Metastatic Breast Carcinoma in the Ovary (tissue), 3 donors: ENCODE results near the gene RUVBL1.

DNA sequence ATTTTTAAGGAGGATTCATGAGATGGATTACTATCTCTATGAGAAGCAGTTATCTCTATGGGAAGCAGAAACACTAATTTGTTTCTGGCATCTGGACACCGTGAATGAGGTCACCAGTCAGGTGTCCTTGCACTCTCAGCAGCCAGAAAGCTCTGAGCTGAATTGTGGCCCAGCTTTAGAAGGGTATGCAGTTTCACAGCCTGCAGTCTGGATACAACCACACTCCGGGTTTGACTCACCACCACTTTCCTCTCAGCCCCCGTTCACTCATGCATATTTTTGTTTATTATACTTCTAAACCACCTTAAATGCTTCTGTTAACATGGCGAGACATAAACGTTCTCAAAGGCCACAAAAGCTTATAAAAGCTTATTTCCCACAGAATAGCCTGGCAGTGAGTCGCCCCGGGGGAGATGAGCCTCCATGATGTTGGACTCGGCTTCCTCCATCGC lies 16.7 kb upstream of the SLC41A3 start:
- PRO-cap, 3 experiments: no peak in any of the 3 experiments

- PRO-cap, 3 experiments: no peak in any of the 3 experiments
Measured at GRCh38 chr3:126345454-126346489, 11.4 kb downstream of the KLF15 start.

DNA sequence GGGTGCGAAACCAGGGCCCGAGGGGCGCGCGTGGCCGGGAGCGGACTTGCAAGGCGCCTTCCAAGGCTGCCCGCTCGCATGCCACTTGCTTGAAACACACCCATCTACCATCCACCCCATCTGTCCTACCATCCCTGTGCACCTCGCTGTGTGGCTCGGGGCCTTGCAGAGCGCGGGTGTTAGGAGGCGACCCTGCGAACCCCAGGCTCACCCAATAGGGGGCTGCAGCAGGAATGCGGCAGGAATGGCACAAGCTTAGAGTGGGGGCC lies 273 bp downstream of the CFAP100 start:
- PRO-cap, 3 experiments: no peak in any of the 3 experiments

GRCh38 chr3:126470649-126471260 lies 4.9 kb downstream of the ZXDC start:
- PRO-cap, 3 experiments: no peak in any of the 3 experiments

DNA sequence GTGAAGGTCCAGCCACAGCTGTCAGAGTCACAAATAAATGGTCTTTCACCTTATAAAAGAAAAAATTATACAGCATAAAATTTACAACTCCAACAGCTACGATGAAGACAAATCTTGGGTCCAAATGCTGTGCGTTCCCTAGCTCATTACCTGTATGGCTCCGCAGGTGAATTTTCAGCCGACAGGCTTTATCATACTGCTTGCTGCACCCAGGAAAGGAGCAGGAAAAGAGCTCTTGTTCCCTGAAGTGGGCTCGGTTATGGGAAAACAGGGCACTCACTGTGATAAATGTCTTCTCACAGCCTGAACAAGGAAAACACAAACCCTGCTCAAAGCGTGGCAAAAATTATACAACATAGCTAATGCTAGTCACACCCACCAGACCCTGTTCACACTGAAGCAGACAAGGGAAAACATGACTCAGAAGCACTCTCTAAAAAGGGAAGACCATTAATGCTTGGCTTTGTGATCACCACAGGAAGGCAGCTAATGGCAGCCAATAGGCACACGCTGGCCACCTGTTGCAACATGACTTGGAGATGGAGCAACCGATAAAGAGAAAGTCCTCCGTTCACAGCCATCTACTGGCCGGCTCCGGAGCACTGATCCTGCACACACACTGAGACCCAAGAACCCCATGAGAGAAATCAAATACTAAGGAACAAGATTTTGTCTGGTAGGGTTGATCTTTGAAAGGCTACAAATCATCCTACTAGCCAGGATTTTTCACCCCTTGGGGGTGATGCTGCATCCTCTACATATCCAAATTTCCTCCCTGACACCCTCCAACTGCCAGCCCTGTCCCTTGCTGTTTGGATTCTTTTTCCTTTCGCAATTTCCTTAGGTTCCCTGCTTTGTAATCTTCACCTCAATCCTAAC lies 3.4 kb downstream of the ZXDC start:
- PRO-cap, 3 experiments: peak in 3 of 3 experiments; most common plus-strand start position 580 of the sequence (in 3)

GRCh38 chr3:126487117-126487416 lies 11.4 kb upstream of the ZXDC start:
- PRO-cap, 3 experiments: no peak in any of the 3 experiments

- PRO-cap, 3 experiments: no peak in any of the 3 experiments
Measured at GRCh38 chr3:126753099-126753769, 49.2 kb downstream of the CHCHD6 start.

DNA sequence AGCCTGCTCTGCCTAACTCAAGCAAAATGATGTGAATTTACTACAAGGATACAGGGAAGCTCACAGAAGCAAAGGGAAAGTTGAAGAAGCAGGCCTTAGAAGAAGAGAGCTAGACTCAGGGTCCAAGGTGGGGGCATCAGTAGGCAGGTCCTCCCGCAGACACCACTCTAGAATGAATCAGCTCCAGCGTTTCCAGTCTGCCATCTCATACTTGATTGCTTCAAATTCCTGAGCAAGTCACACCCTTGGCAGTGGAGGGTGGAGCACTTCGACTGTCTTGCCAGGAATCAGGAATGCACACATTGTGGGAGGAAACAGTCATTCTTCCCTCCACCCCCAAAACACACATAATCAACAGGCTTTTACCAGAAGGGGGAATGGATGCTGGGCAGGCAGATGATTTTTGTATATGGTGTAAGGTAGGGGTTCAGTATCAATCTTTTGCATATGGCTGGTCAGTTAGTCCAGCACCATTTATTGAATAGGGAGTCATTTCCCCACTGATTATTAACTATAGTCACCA lies 78.5 kb downstream of the CHCHD6 start:
- PRO-cap, 3 experiments: no peak in any of the 3 experiments

- PRO-cap, 3 experiments: no peak in any of the 3 experiments
Measured at GRCh38 chr3:126944997-126945549, 37.8 kb upstream of the PLXNA1 start.

DNA sequence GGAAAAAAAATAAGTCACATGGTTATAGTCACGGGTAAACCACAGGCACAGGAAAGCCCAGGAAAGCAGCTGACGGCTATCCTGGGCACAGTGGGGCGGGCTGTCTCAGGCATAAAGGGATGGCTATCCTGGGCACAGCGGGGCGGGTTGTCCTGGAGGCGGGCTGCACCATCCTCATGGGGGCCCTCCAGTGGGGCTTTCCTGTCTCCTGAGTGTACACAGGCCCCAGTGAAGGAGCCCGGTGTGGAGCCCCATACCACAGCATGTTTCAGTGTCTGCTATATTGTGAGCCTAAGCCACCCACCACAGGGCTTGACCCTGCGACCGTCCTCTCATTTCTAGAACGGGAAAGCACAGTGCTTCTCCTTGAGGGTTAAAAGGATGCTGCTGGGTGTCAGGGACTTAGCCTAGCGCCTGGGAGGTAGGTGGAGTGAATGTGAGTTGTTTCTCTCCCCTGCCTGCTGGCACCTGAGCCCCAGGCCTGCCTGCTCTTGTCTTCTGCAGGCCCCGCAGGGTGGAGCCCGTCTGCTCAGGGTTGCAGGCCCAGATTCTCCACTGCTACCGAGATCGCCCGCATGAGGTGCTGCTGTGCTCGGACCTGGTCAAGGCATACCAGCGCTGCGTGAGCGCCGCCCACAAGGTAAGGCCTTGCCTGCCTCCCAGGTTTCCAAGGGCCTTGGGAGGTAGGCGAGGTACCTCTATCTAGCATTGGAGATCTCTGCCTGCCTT lies 25.8 kb upstream of the PLXNA1 start:
- PRO-cap, 3 experiments: no peak in any of the 3 experiments

GRCh38 chr3:126961962-126962191 lies 21.0 kb upstream of the PLXNA1 start:
- PRO-cap, 3 experiments: peak in 2 of 3 experiments; most common plus-strand start chr3:126962059 (in 2)

DNA sequence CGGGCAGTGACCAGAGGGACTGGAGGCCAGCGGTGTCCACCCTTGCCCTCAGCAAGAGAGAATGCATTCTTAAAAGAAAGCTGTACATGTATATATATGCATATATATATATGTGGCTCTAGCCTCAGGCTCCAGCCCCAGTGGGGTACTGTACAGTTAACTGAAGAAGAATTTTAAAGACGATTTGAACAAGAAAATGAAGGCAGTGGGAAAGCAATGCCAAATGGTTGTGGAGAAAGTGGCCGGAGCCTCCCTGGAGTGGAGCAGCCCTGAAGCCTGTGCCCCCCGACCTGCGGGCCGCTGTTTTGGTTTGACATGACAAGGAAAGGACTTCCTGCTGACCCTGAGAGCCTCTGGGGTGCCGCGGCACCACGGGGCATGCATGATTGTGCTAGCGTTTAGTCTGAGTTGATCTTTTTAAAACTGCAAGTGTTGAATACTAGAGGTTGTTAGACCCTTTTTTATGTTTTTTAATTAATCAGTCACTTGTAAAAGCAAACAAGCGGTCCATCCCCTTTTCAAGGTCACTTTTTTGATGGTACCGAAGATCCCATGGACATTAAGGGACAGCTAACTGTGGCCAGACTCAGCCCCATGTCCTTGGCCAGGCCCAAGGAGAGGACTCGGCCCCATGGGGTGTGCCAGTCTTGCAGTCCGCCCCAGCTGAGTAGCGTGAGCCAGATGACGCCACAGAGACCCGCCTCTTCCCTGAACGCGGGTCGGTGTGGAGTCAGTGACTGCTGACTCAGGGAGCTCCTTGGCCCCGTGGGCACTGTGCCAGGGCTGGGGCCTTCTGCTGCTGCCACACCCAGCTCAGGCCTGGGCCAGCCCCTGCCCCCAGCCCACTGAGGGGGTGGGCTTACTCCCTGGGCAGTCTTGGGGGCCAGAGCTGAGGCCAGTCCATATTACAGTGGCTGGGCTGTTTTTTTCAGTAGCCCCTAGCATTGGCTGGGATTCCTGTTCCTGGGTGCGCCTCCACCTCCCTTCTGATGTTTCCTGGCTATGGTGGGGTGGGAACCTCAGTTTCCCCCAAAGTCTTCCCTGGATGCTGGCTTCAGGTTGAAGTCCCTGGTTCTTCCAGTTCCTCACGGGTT lies 52.6 kb downstream of the PLXNA1 start:
- PRO-cap, 3 experiments: no peak in any of the 3 experiments

GRCh38 chr3:127135207-127136201 lies 57.4 kb upstream of the PRR23E start:
- PRO-cap, 3 experiments: no peak in any of the 3 experiments

DNA sequence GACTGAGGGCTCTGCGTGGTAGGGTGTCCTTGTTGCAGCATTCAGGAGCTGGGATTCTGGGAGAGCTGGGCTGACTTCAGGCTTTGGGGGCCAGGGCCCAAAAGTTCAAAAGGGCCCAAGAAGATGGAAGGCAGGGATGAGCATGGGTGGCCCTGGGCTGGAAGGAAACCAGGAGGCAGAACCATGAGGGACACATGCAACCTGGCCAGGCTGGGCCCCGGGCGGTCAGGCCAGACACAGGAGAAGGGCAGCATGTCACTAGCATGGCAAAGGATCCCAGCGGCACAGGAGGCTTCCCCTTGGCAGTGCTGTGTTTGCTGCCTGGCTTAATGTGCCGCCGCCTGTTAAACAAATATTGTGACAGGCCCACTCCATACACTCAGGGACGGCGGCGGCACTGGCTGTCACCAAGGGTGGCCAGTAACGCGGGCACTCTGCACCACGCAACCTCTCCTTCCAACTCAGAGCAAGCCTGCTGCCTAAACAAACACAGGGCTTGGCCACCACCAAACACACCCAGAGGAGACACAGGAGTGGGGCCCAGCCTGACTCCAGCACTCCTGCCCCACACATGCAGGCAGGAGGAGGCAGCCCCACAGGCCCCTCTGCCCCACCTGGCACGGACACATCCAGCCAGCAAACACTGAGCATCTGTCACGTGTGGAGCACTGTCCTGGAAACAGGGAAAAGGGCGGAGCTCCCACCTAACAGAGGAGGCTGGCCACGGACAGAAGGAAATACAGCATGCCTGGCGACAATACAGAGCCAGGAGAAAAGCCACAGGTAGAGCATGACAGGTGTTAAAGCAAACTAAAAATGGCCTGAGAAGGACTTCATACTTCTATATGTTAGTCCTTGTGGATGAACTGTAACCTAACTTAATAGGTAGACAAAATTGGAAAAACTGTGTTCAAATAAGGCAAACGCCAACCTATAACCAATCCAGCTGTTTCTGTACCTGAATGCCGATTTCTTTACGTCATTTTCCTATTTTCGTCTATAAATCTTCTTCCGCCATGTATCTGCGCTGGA lies 48.0 kb downstream of the TPRA1 start:
- PRO-cap, 3 experiments: no peak in any of the 3 experiments

DNA sequence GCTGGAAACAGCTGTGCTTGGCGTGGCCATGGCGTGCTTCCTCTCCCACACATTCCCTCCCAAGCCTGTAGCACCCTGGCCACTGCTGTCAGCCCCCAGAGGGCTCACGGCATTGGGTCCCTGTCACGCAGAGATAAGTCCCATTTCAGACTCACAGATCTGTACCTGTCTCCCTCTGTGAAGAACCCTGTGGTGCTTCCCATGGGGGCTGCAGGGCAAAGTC lies 28.5 kb downstream of the ABTB1 start:
- PRO-cap, 3 experiments: no peak in any of the 3 experiments

GRCh38 chr3:127836315-127837142 lies 14.2 kb upstream of the MGLL start:
- PRO-cap, 3 experiments: no peak in any of the 3 experiments

GRCh38 chr3:128113918-128114345 lies 9.7 kb downstream of the RUVBL1 start:
- PRO-cap, 3 experiments: no peak in any of the 3 experiments

DNA sequence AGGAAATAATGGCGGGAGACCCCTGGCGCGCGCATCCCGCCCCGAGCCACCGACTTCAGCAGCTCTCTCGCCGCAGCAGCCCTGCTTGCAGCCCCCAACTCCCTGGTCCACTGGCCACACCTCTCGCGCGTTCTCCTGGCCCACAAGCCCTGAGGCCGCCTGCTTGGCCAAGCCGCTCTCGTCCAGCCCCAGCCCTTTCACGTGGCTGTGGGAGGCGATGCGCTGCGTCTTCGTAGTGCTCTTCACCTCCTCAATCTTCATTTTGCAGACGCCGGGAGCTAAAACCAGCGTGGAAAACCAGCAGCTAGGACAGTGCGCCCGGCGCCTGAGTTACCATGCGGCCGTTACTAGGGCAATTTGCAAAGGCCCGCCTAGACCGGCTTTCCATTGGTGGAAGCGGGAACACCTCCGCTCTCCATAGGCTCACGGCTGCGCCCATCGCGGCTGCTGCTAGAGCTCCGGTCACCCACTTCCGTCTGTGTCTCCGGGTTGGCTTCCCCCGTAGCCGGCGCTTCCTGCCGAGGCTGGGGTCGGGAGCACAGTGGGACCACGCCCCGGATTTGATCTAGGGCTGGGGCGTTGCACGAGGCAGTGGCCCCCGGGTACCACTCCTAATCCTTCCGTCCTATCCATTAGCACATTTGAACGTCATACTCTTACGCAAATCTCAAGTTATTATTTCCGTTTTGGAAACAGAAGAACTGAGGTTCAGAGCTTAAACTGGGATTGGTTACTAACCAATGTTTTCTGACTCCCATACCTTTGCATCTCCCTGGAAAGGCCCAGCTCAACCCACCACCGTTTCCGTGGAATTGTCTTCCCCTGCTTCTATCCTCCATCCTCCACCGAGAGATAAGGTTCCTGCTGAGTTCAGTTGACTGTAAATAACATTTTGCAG lies at the start of gene RUVBL1:
TSS of gene RUVBL1 (minus strand) at position 349 of the 898 bp plus-strand sequence.
- PRO-cap, 3 experiments: peak in 3 of 3 experiments; most common plus-strand start position 563 of the sequence (in 3); most common minus-strand start position 337 of the sequence (in 3)

- PRO-cap, 3 experiments: no peak in any of the 3 experiments
Measured at GRCh38 chr3:128278867-128279437, 125.7 kb downstream of the EEFSEC start.

- PRO-cap, 3 experiments: peak in 3 of 3 experiments; most common plus-strand start chr3:128432427 (in 3); most common minus-strand start chr3:128432403 (in 2)
Measured at GRCh38 chr3:128432168-128433020, 34.3 kb downstream of the DNAJB8 start.